ENCODE measurements around a stretch of chr2.

GRCh38 chr2:55425256-55426022 is 5.8 kb upstream of the CCDC88A start:
- PRO-cap, result no peak

DNA sequence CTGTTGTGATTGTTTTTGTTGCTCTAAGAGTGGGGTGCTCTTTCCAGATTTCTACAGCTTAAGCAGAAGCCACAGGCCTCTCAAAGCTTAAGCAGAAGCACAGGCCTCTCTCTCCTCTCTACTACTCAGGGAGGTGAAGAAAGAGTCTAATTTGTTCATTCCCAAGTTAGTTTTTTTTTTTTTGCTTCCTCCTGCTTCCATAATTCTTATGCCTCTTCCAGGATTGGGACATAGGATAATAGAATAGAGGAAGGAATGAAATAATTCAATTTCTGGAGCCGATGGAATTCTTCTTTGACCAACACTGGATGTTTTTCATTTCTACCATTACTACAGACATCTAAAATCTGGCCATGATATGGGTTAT is 8.2 kb upstream of the PNPT1 start:
- PRO-cap, result no peak

- PRO-cap, result no peak
Measured at GRCh38 chr2:56133799-56134014, 50.1 kb upstream of the CCDC85A start.

DNA sequence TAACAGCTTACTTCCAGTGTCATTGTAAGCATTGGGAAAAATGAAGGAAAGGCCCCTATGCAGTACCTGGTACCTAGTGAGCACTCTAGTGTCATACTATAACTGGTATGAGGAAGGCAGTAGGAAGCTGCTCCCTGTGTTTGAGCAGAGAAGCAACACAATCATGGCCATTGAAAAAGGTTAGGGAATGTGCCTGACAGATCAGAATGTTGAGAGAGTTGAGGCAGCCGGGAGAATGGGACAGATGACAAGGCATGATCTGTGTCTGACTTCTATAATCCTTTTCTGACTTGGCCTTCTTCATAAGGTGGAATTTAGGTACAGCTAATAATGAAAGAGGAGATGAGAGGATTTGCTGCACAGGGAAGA is 52.3 kb downstream of the CCDC85A start:
- PRO-cap, result no peak

GRCh38 chr2:58115358-58116021 is 68.9 kb downstream of the VRK2 start:
- PRO-cap, result no peak

DNA sequence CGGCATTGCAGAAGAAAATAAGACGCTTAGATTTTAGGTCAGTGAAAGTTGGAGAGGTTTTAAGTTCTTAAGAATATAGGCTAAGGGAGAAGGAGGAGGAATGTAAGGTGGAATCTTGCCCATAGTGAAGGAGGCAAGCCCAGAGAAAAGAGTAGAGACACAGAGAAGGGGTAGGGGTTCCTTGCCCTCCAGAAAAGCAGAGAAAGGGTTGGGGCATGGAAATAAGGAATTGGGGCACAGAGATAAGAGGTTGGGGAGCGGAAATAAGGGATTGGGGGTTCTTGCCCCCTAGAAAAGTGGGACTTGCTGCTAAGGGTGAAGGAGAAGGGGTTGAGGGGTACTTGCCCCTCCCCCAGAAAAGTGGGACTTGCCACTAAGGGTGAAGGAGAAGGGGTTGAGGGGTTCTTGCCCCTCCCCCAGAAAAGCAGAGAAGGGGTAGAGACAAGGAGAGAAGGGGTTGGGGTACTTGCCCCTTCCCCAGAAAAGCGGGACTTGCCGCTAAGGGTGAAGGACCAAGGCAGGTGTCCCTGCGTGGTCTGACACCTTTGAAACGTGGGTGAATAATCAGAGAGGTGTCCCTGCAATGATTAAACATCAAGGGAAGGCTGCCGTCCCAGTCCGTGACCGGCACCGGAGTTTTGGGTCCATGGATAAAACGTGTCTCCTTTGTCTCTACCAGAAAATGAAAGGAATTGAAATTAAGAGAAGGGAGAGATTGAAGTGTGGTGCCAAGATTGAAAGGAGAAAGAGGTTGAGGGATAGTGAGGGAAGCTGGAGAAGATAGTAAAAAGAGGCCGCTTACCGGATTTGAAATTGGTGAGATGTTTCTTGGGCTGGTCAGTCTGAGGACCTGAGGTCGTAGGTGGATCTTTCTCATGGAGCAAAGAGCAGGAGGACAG is 71.4 kb downstream of the VRK2 start:
- PRO-cap, result no peak

- PRO-cap, result no peak
Measured at GRCh38 chr2:58511667-58512047, 270.5 kb upstream of the FANCL start.

DNA sequence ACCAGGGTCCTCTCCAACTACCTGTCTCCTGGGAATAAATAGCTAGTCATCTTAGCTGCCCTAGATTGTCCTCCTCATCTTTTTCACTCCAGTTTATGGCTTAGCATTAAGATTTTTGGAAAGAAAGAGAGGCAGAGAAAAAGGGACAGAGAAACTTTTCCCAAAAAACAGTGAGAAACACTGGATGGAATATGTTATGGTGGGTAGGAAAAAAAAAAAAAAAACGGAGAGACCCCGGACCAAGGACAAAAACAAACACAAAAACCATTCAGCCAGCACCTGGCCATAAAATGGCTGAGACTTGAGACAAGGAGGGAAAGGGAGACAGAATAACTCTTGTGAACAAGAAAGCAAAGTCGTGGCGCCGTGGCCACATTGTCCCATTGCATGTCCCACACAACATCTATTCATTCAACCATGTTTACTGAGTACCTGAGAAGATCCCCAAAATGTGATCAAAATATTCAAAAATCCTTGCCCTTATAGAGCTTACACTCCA is 638.6 kb downstream of the BCL11A start:
- PRO-cap, result no peak

DNA sequence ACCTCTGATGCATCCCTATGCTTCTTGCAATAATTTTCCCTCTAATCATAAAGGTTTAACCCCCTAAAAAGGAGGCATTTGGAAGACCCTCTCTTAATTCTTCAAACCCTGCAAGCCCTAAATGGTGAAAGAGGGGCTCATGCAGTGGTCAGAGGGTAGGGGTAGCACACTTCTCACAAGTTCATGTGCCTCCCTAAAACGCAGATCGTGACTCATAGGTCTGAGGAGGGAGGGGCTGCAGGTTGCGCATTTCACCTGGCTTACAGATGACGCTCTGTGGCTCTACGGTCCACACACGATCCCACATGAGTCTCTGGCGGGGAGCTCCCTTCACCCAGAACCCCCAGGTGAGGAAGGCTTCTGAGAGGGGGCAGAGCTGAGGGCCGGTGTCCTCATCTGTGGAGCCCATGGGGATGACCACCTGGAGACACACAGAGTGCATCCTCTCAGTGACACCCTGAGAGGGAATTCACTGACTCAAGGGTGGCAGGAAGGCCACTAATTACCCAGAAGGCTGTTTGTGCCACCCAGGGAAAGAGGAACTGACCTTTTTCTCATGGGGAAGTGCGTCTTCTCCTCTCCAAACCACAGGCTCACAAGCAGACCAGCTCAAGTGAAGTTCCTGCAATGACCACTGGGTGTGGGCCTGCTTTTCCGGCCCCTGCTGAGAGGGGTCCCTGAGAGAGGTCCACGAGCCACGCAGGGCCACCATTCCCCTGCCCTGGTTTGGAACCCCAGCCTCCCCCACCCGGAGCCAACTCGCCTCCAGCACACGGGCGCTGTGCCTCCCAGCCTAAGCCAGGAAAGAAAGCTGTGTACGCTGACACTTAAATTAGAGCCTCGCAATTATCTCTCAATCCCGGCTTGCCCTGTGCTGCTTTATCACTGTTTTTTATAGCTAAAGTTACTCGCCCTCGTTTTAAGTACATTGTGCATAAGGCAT is 114.2 kb downstream of the BCL11A start:
- PRO-cap, result bidirectional peak, plus-strand start at position 657 of the sequence, minus-strand start at position 615 of the sequence; unidirectional peak, minus-strand start at position 802 of the sequence

DNA sequence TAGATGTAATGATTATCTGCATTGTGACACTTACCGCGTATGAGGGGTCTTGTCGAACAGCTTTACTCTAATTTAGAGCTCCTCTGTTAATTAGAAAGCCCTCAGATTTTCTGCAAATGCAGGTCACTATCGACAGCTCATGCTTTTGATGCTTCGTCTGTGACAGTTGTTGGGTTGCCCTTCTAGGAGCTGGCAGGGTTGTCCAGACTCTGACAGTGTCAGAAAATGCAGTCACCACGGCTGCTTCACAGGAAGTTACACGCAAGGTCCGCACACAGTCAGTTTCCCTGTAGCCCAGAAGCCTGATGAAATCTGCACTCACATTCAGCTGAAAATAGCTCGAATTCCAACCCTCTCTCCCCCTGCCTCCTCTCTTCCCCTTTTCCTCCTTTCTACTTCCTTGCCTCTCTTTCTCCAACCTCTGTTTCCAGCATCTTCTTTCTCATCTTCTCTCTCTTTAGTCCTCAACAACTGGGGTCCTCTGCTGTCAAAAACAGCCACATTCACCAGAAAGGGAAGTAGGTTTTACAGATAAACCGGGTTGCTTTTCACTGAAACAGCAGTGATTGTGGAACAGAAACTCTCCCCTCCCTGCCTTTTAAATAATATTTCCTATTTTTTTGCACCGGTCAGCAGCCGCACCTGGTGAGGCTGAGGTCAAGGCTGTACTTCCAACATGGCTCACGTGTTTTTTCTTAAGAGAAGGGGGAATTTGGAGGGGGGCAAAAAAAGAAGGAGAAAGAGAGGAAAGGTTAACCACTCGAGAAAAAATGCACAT is 69.3 kb downstream of the BCL11A start:
- PRO-cap, result no peak

DNA sequence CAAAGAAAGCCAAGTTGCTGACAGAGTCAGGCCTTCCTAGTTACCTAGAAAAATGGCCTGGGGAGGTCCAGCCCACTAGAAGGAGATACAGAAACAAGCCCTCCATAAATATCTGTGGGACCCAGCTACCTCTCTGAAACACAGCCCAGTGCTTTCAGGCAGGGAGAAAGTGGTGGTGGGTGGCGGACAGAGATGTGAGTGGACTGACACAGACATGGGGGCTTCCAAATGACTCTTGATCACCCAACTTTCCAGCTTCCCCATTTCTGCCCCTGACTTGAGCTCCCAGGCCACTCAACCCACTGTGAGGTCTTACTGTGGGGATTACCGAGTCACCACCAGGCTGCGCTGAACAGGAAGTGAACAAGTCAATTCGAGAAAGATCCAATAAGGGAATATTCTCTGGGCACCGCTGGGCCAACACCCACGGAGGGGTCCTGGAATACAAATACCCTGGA is 37.9 kb downstream of the BCL11A start:
- PRO-cap, result no peak

DNA sequence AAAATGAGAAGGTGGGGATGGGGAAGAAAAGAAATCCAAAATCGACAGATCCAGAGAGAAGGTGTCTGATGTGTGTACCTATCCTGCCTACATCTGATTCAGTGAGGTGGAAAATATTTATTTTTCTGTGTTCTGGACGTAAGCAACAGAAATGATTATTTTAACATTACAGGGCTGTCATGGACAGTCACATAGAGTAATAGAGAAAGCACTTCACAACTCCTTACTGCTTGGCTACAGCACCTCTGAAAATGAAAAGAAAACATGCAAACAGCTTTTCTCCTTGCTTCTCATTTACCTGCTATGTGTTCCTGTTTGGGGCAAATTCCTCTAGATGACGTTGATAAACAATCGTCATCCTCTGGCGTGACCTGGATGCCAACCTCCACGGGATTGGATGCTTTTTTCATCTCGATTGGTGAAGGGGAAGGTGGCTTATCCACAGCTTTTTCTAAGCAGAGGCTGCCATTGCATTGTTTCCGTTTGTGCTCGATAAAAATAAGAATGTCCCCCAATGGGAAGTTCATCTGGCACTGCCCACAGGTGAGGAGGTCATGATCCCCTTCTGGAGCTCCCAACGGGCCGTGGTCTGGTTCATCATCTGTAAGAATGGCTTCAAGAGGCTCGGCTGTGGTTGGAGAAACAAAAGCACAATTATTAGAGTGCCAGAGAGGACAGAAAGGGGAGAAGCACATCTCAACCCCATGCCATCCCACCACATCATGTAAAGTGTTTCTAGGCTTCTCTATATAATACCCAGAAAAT is 7.6 kb downstream of the BCL11A start:
- PRO-cap, result no peak

GRCh38 chr2:60710533-60711269 is 45.4 kb upstream of the PAPOLG start:
- PRO-cap, result no peak

DNA sequence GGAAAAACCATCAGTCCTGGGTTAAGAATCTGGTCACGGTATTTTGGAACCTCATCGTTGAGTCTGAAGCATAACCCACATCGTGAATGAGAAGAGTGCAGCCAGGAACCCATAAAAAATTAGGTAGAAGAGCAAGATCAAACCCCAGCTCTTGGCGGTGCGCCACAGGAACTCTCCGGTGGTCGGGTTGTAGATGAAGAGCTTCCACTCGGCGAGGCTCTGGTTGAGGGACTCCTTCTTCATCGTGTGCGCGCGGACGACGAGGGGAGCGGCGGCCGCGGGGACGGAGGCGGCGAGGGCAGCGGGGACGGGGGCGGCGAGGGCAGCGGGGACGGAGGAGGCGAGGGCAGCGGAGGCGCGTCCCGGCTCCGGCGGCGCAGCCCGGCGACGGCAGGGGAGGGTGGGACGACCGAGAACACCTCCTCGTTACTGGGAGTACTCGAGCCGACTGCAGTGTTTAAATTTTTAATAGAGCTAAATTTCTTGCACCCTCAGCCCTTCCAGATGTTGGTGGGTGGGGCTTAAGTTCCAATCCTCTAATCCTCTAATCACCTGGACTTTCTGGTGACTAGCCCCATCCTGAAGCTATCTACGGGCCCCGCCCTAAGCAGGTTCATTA is 20.5 kb upstream of the PAPOLG start:
- PRO-cap, result no peak

GRCh38 chr2:60787402-60788090 is 31.5 kb downstream of the PAPOLG start:
- PRO-cap, result no peak

GRCh38 chr2:60882756-60884043 is 1.8 kb downstream of the REL start:
- PRO-cap, result unidirectional peak, minus-strand start at chr2:60883235

DNA sequence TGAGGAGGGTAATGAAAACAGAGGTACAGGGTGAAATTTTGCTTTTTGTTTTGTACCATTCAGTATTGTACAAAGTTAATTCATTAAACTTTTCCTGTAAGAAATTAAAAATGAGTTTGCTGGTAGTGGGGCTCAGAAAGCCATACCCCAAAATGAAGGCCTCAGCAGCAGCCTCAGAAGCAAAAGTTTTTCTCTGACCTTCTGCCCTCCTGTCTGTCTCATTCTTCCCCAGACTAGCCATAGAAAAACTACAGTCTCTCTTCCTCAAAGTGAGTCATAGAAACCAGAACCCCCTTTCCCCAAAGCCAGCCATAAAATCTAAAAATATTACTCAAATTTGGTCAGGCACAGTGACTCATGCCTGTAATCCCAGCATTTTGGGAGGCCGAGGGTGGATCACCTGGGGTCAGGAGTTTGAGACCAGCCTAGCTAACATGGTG is 5.3 kb upstream of the PEX13 start:
- PRO-cap, result no peak

DNA sequence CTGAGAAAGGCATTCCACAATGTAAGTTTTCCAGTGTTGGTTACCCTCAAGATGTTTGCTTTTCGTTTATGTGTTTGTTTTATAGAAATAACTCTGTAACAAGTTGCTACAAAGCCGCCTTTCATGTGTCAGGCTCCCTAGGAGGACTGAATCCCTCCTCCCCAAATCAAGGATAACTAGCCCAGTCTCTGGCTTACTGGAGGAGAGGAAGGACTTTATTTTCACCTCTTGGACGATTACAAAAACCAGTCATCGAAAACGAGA is 1.1 kb upstream of the PEX13 start:
- PRO-cap, result no peak

- PRO-cap, result no peak
Measured at GRCh38 chr2:61041237-61041855, 23.3 kb upstream of the PUS10 start.

- PRO-cap, result no peak
Measured at GRCh38 chr2:61181094-61181863, 19.3 kb downstream of the C2orf74 start.